Occipital lobe (tissue), 2 donors: ENCODE measurements around the genes EPC2, TNFAIP6 and RIF1.

GRCh38 chr2:144999022-144999855, 479.3 kb upstream of the ZEB2 start:
- RAMPAGE, long total RNA: no peak

DNA sequence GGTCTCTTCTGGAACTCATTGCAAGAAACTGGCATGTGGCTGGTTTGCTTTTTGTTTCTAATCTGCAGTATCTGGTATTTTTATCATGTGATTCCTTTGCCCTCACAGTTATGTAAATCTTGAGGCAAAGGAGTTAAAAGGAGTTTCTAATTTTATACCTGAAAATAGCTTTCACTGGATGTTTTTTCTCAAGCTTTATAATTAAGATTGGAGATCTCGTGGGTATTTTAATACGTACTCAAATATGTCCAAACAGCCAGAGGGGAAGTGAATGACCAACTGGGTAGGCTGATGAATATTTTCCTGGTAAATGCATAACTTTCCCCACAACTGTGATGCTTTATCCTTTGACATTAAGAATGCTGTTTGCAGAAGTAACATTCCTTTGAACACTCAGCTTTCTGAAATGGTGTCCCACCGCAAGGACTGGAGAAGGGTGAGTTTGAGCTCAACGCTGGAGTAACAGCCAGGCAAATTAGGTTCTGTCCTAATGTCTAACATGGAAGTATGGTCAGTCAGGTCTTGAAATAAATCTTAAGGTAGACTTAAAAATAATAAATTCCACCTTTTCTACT, 503.0 kb upstream of the ZEB2 start:
- RAMPAGE, long total RNA: no peak

GRCh38 chr2:145049402-145049705, 529.4 kb upstream of the ZEB2 start:
- RAMPAGE, long total RNA: no peak

DNA sequence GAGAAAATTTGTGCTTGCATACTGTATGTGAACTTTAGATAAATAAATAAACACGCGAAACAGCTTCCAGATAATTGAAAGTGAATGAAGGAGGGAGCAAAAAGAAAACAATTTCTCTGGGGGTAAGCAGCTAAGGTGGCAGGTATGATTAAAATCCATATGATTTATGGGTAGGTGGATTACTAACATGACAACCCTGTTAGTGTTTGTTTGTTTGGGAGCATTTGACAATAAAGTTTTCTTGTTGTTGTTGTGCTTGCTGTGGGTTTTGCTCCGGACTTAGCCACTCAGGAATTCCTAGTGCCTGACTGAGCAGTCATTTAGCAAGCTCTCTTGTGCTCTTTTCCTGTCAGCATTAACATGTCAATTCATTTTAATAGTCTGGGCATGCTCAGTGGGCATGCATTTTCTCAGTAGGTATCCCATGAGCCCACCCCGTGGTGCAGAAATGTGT, 674.7 kb upstream of the ZEB2 start:
- RAMPAGE, long total RNA: no peak

- RAMPAGE, long total RNA: no peak
Measured at GRCh38 chr2:147614220-147614601, 230.6 kb upstream of the ACVR2A start.

DNA sequence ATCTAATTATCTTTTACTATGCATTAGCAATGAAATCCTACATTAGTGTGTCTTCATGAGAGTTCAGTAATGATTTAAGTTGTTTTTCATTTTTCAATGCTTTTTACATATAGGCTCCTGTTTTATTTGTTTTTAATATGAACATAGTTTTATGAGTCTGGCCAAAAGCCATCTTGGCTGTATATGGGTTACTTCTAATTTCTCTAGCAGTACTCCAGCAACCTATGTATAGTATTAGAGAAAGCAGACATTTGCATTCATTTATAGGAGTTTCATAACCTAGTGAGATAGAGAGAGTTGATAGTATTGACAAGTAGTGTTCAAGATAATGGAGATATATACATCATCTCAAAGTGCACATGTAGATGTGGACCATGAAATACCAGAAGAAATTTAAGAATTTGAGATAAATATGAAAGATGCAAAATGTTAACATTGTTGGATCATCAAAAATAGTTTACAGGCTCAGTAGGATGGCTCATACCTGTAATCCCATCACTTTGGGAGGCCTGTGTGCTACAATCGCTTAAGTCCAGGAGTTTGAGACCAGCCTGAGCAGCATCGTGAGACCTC, 242.9 kb downstream of the MBD5 start:
- RAMPAGE, long total RNA: no peak

- RAMPAGE, long total RNA: no peak
Measured at GRCh38 chr2:148643736-148644848, at the start of gene EPC2. TSS of gene EPC2 (plus strand) at chr2:148644751.

GRCh38 chr2:148645981-148646351, 1.4 kb downstream of the EPC2 start:
- RAMPAGE, long total RNA: no peak

- RAMPAGE, long total RNA: no peak
Measured at GRCh38 chr2:148707252-148707938, 62.8 kb downstream of the EPC2 start.

DNA sequence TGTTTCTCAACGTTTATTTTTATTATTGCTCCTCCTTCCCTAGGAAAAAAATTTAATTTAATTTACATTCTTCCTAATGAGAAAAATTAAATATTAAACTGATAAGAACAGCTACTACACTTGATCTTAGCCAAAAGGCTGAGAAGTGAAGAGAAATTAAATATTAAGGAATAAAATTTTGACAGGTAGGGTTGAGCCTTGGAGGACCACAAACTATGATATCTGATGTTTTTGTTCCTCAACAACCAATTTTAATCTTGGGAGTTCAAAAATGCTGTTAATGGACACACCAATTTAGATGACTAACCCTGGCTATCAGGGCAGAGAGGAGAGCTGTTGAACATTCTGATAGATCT, 35.2 kb downstream of the LYPD6 start:
- RAMPAGE, long total RNA: no peak

- RAMPAGE, long total RNA: no peak
Measured at GRCh38 chr2:149488852-149489429, 98.6 kb downstream of the MMADHC start.

GRCh38 chr2:149767433-149768062, 180.0 kb upstream of the MMADHC start:
- RAMPAGE, long total RNA: no peak

- RAMPAGE, long total RNA: no peak
Measured at GRCh38 chr2:150168784-150169567, 318.5 kb downstream of the RND3 start.

DNA sequence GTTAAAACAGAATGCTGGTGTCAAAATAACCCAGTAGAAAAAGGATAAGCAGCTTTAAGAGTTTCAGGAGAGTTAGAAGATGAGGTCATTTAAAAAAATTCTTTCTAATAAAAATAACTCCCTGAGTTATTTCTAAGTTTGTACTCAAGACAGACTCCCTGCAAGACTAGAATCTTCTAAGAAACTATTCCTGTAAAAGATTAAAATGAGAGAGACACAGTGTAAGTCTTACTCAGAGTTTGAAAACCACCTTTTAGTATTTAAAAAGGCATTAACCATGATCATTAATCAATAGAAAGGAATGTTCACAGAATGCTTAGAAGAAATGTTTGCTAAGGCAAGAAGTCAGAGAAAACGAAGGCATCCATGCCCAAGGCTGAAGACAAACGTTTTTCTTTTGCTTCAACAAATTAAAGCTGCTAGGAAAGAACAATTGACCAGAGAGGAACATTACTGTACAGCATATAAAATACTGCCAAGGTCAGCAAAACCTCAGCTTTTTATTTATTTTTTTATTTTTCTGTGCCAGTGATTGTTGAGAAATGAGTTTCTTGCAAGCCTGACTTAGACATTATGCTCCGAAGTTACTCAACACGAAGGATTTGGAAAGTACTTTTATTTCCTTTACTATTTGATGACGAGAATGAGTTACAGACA, 20.7 kb downstream of the RND3 start:
- RAMPAGE, long total RNA: no peak

DNA sequence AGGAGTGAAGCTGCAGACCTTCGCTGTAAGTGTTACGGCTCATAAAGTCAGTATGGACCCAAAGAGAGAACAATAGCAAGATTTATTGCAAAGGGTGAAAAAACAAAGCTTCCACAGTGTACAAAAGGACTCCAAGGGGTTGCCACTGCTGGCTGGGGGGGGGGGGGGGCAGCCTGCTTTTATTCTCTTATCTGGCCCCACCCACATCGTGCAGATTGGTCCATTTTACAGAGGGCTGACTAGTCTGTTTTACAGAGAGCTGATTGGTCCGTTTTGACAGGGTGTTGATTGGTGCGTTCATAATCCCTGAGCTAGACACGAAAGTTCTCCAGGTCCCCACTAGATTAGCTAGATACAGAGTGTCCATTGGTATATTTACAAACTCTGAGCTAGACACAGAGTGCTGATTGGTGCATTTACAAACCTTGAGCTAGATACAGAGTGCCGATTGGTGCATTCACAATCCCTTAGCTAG, 54.1 kb upstream of the RND3 start:
- RAMPAGE, long total RNA: no peak

GRCh38 chr2:151290068-151290598, 665 bp upstream of the NMI start:
- RAMPAGE, long total RNA: no peak

- RAMPAGE, long total RNA: no peak
Measured at GRCh38 chr2:151357315-151357758, at the start of gene TNFAIP6. TSS of gene TNFAIP6 (plus strand) at chr2:151357592.

DNA sequence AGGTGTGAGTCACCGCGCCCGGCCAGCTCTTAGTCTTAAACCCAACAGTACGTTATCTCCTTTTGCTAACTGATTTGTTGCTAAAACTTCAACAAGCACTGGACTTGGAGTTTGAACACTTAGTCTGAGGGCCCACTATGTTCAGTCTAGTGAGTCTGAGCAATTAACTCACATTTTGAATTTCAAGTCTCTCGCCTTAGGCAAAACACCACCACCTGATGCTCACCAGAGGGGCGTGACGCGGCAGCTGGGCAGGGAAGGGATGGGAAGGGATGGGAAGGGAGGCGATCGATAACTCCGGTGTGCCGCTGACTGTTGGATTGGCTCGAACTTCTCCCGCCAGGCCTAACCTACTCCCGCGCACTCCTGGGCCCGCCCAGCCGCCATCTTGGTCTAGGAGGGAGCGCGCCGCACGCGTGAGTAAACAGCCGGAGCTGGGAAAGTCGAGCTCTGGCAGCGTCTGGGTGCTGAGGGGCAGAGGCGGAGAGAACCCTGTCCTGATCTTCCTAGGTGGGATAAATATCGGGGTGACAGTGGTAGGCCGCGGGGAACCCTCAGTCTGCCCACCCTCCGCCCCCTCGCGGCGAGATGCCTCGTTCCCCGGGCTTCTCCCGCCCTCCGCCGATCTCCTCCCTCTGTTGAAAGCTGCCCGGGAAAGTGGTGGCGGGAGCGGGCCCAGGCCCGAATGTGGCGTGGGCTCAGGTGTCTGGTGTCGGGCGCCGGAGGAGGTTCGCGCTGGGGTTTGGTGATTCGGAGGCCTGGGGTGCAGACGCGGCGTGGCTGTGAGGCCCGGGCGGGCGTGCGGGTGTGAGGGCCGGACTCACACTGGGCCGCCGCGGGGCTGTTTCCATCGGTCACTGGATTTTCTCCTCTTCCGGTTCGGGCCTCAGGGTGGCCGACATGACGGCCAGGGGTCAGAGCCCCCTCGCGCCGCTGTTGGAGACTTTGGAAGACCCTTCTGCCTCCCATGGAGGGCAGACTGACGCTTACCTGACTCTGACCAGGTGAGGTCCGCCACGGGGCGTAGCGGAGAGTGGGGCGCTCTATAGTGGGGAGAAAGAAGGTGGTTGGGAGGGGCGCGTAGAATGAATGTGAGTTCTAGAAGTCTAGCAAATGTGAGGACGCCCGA, at the start of gene RIF1:
TSS of gene RIF1 (plus strand) at position 379 of the 1,129 bp plus-strand sequence.
- RAMPAGE, long total RNA: start-site peak on the plus strand centred at position 399 of the sequence, 50 bp wide, 455 and 761 reads in 2 replicates

DNA sequence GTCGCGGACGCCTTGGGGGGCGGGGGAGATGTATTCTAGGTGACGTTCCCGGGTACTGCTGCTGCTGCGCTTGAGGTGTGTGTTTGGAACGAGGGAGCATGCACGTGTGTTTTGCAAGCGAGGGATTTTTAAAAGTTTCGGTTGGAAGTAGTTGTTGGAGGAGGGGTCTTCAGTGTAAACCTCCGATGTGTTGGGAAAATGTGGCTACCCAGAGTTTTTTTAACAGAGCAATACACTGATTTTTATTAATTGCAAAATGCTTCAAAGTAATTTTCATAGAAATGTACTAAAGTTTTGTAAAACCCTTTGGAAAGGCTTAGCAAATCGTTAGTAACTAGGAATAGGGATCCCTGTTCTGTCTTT, 932 bp downstream of the RIF1 start:
- RAMPAGE, long total RNA: no peak

- RAMPAGE, long total RNA: no peak
Measured at GRCh38 chr2:151810261-151811028, 17.8 kb downstream of the ARL5A start.